Heart right ventricle (tissue), 2 donors: ENCODE results near the gene ANKRD40CL.

GRCh38 chr17:50589232-50589722 is 28.8 kb downstream of the CACNA1G start:
- PRO-cap, 2 experiments: no peak in any of the 2 experiments

DNA sequence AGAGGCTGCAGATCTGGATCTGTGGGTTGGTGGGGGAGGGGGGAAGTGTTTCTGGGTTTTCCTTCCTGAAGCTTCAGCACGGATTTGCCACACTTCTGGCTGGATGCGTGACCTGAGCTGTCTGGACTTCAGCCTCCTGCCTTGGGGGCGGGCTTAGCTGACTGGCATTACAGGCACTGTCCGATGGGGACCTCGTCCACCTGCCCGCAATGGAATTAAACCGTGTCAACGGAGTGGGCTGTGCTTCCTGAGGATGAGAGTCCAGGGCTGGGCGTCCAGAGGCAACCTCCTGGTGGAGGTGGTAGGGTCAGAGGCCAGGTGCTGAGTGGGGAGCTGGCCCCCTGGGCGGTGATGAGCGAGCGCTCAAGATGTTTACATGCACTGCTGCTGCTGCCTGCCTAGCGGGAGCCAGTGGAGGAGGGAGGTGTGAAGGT is 6.7 kb upstream of the ABCC3 start:
- PRO-cap, 2 experiments: no peak in any of the 2 experiments

- PRO-cap, 2 experiments: no peak in any of the 2 experiments
Observed at GRCh38 chr17:50656757-50657372, 22.2 kb downstream of the ABCC3 start.

DNA sequence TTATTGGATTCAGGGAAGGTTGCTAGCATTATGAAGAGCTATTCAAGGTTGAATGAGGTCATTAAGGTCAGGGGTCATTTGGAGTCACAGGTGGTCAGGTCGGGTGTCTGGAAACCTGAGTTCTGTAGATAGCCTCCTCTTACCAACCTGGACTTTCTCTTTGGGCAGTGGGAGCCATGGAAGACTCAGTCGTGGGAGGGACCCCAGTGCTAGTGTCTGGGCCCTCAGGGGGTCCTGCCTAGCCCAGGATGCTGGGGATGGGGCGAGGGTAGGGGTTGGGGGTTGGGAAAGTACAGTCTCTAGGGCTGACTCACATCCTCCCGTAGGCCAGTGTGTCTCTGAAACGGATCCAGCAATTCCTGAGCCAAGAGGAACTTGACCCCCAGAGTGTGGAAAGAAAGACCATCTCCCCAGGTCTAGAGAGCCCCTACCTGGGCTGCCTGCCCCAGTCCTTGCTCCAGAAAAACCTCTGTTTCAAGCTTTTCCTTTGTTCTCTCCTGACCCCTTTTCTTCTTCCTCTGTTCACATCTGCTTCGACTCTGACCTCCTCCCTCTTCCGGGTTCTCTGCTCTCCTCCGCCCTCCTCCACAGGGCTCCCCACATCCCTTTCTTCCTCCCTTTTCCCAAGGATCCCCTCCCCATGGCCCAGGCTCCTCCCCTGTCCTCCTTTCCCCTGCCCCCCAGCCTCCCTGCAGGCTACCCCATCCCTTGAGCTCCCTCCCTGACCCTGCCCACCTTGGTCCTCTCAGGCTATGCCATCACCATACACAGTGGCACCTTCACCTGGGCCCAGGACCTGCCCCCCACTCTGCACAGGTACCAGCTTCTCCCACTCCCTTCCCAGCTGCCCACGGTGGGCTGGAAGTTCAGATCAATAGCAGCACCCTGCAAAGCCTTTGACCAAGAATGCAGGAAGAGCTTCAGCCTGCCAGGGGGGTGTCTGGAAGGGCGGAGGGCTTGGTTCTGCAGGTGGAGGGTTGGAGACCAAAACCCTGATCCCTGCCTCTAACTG is 33.7 kb downstream of the ABCC3 start:
- PRO-cap, 2 experiments: no peak in any of the 2 experiments

DNA sequence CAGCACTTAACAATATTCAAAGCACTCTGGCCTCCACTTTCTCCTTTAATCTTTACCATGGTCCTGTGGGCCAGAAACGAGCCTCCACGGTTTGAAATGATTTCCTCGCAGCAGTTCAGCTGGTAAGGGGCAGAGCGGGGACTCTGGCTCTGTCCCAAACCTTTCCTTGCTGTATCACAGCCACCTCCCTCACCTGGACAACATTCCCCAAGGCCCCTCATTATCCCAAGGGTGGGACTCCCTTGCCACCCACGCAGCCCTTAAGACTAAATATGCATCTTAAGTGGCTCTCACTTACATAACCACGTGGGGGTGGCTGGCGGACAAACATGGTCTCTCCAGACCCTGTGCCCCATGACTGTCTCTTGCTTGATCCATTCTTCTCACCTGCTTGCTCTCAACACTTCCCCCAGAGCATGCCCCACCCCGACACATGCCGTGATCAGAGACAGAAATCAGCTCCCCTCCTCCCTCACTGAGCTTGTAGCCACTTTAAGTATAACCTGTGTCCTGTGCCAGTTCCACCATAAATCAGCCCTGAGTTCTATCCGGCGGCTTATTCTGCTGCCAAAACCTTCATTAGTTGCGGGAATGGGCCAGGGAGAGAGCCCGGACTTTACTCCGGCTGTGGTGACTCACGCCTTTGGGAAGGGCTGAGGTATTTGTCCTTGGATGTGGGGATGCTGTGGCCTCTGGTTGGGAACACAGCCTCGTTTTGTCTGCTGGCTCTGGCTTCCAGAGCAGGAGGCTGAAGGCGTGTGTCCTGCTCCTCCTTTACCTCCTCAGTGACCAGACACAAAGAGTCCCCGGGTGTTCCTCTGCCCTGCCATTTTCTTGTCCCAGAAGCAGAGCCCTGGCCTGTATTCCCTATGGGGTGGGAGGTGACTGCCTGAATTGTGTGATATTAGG is 21.2 kb downstream of the ANKRD40 start:
- PRO-cap, 2 experiments: no peak in any of the 2 experiments

DNA sequence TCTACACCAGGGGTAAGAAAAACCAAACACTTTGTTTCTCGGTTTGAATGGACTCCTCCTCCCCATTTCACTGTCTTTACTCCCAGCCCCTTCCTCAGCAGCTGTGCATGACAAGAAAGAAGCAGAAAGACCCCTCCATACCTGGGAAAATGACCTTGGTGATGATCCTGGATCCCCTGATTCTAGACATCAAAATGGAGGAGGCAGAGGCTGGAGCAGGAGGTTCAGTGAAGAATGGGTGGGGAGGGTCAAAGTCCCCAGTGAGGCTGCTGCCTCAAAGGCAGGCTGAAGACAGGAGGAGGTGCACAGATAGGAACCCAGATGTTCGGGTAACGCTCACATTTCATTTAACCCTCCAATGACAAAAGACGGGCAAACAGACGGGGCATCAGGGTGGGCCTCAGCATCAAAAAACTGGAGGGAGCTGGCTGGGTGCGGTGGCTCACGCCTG is at the start of gene ANKRD40CL:
ANKRD40CL (minus strand) TSS at position 197 of the 451 bp plus-strand sequence.
- PRO-cap, 2 experiments: no peak in any of the 2 experiments

GRCh38 chr17:50790003-50790485 is 22.7 kb upstream of the ANKRD40CL start:
- PRO-cap, 2 experiments: no peak in any of the 2 experiments

DNA sequence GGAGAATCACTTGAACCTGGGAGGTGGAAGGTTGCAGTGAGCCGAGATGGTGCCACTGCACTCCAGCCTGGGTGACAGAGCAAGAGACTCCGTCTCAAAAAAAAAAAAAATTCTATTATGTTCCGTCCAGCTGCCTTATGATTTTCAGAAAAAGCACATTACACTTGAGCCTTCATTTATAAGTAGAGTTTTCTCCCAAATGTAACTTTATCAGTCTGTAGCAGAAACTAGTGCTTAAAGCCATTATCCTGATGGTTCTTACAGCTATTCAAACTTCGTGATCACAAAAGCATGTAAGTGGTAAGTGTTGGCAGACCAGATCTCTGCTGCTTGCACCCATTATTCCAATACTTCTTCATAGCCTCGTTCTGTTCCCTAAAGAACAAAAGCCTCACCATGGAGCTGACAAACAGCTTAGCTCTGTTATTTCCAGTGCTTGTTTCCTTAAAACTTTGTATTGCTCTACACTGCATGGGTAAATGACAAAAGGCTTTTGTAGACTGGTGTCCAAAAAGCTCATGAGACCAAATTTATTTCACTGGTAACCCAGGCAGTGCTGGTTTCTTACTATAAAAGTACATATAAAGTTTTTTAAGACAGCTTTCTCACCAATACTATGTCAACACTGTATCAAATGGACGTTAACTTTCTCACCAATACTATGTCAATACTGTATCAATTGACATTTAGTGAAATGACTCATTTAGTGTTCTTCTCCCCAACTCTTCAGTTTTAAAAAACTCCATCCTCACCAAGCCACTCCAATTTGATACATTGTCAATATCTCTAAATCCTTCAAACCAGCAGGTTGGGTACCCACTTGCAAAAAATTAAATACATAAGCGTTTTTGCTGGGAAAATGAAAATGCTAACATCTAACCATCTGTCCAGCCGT is 5.1 kb downstream of the TOB1 start:
- PRO-cap, 2 experiments: no peak in any of the 2 experiments

GRCh38 chr17:50863047-50864241 is 2.7 kb downstream of the TOB1 start:
- PRO-cap, 2 experiments: no peak in any of the 2 experiments

GRCh38 chr17:50942180-50942876 is 76.2 kb upstream of the TOB1 start:
- PRO-cap, 2 experiments: no peak in any of the 2 experiments

DNA sequence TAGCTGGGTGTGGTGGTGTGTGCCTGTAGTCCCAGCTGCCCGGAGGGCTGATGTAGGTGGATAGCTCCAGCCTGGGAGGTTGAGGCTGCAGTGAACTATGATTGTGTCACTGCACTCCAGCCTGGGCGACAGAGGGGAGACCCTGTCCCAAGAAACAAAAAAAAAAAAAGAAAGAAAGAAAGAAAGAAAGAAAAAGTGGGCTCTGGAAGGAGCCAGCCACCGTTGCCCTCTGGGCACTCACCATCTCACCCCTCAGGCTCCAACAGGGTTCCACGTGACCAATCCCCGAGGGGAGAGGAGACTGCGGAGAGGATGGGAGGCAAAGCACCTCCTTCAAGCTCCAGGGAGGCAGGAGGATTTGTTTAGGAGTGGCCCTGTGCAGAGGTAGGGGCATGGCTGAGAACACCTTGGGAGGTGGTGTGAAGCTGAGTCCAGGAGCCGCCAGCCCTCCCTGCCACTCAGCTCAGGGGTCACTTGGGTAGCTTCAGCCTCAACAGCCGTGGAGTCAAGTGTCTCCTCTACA is 87.4 kb upstream of the TOB1 start:
- PRO-cap, 2 experiments: no peak in any of the 2 experiments

DNA sequence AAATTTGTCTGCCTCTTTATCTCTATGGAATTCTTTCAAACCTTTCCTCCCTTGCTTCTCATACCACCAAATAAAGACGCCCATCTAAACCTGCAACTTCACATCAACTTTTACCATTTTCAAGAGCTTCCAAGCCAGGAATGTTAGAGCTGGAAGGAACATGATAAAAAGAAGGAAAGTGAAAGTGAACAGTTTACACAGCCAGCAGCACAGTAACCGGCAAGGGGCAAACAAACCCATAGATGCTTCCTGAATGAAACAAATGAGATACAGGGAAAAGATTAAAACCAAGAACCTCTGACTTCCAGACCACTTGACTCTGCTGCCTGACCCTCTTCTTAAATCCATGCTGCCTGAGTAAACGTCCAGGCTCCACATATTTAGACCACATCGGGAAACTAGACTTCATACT is 231.1 kb upstream of the CA10 start:
- PRO-cap, 2 experiments: no peak in any of the 2 experiments

DNA sequence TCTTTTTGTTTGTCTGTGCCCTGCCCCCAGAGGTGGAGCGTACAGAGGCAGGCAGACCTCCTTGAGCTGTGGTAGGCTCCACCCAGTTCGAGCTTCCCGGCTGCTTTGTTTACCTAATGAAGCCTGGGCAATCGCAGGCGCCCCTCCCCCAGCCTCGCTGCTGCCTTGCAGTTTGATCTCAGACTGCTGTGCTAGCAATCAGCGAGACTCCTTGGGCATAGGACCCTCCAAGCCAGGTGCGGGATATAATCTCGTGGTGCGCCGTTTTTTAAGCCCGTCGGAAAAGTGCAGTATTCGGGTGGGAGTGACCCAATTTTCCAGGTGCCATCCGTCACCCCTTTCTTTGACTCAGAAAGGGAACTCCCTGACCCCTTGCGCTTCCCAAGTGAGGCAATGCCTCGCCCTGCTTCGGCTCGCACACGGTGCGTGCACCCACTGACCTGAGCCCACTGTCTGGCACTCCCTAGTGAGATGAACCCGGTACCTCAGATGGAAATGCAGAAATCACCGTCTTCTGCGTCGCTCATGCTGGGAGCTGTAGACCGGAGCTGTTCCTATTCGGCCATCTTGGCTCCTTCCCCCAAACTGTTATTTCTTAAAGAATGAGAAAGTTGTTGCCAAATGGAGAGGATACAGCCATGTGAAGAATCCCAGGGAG is 250.9 kb upstream of the CA10 start:
- PRO-cap, 2 experiments: no peak in any of the 2 experiments

- PRO-cap, 2 experiments: peak in 1 of 2 experiments; most common plus-strand start chr17:54303053 (in 1)
Observed at GRCh38 chr17:54302907-54303297, 480.2 kb downstream of the KIF2B start.

DNA sequence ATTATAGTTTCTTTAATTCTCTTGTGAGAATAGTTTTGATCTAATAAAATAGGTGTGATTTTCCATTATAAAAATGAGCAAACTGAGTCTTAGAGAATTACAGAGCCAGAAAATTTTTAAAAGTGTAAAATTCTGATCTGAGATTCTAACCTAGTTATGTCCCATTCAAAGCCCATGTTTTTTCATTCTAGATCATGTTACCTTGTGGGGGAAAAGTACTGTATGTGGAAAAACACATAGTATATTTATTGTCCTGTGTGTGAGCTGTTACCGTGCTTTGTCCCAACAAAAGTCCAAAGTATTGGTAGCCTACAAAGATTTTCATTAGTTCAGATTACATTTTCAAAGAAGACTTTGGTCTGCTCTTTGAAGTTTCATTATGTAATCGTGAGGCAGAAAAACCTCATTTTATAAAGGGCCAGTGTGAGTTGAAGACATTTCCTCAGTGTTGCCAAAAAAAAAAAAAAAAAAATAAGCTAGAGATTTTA is 100.2 kb downstream of the STXBP4 start:
- PRO-cap, 2 experiments: no peak in any of the 2 experiments

GRCh38 chr17:56751351-56751717 is 82.4 kb downstream of the C17orf67 start:
- PRO-cap, 2 experiments: no peak in any of the 2 experiments

DNA sequence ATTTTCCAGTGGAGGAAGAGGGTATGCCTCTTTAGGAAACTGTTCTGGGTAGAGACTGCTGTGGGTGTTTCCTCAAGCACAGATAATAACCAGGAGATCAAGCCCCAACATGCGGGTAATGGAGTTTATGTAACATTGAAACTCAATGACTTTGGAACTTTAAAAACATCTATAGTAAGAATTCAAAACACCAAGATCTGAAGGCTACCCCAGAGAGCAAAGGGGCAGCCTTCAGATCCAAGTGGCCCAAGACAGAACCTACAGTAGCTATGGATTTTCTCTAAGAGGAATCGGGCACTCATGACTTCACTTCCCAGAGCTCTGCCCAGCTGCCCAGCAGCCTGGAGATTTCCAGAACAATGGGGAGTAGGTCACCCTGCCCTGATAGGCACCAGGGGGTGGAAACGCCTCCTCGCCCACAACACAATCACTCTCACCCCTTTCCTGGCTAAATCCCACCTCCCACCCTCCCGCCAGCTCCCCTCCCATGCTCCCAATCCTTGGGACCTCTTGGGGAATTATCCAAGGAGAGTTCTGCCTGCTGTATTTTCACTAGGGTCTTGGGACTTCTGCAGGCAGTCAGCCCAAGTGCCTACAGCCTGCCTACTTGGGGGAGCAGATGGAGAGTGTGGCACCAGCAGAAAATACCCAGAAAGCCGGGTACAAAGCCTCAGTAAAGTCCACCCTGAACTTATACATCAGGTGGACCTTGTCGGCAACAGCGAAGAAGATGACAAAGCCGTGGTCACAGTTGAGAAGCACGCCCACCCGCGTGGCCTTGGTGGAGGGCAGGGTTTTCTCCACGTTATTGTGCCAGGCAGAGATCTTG is 22.5 kb downstream of the TRIM25 start:
- PRO-cap, 2 experiments: no peak in any of the 2 experiments

DNA sequence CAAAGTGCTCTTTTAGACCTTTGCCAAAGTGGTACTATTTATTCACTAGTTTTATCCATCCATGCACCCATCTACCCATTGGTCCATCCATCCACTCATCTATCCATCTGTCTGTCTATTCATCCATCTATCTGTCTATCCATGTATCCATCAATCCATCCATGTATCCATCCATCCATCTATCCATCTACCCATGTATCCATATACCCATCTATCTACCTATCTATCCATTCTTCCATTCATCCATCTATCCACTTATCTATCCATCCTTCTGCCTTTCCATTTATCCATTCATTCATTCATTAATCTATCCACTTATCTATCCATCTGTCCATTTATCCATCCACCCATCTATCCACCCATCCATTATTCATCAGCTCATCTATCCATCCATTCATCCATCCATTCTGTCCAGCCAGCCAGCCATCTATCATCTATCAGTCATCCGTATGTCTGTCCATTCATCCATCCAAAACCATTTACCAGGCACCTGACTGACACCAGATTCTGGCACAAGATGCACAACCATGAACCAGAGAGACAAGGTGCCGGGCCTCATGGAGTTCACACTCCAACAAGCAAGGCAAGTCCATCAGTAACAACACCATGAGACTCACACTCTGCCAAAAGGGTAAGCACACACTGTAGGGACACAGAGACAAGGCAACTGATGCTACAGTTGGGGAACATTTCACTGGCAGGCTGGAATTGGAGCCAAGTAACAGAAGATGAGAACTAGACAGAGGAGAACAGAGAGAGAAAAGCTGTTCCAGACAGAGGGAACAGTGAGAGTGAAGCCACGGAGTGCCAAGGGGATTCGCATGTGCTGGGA is 21.4 kb downstream of the TRIM25 start:
- PRO-cap, 2 experiments: no peak in any of the 2 experiments

DNA sequence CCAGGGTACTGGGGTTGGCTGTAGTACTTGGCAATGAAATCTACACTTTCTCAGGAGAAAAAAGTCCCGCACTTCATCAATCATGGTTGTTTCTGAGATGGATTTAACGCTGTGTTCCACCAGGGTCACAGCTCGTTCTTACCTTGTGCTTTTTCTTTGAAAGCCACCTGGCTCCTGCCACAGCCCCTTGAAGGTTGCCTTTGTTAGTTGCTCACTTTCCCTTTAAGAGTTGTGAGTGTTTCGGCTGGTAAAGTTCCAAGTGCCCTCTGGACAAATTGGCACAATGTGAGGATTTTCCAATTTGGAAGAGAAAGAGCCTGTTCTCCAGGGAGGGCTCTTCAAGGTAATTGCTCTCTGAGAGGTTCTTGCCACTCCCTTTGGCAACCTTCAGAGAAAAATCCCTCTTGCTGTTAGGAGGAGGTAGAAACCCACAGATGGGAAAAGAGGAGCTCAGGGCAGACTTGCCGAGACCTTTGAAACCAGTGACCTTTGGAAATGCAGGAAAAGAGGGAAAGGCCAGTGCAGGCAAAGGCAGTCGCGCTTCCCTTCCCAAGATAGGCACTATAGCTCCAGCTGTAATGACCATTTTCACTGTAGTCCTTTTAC is 49.1 kb upstream of the AKAP1 start:
- PRO-cap, 2 experiments: peak in 1 of 2 experiments; most common plus-strand start position 390 of the sequence (in 1)

DNA sequence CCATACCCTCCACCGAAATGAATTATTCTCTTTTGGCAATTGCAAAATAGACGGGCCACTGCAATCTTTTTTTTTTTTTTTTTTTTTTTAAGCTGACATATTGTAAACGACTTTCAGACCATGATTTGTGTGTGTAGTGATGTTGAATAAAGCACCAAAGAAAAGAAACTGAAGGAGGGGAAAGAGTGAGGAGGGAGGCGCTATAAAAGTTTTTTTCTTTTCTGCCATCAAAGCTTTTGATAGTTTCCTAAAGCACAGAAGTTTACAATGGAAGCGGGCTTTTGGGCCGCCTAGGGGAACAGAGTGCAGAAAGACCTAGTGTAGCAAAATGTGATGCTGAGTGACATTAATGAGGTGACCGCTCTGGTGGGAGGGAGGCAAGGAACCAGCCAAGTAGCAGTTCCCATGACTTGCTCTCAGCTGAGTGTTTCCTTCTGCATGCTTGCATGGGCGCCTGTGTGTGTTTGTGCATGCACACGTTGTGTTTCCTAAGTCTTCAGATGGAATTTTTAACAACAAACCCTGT is 15.4 kb downstream of the MSI2 start:
- PRO-cap, 2 experiments: no peak in any of the 2 experiments